Foreskin fibroblast (primary cell): ENCODE data around the gene AFF3.

DNA sequence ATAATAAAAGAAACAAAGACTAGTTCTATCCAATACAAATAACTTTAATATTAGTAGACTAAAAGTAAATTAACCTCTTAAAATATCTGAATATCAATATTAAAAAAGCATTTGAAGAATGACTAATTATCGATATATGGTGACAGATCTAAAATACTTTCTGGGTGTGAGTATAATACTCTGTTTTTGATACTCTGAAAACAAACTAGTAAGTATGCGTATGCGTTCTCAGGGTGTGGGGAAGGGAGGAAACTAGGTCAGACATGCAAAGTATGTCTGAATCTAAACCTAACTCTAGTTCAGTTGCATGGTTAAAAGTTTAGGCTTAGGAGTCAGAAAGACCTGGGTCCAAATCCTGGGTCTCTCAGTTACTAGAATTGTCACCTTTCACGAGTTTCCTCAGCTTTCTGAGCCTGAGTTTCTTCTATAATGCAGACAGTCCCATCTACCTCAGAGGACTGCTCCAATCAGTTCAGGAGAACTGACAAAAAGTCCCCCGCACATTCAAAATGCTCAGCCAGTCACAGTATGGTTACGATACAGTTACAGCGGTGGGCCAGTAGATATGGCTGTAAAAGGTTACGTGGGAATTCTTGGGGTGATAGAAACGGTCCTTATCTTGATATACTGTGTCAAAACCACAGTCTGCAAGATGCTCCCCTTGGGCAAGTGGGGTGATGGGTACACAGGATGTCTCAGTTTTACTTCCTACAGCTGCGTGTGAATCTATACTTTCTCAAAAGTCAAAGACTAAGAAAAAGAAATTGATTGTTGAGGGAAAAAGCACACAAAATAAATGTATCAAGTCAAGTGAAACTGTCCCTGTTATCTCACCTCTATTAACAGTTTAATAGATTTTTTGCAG, 29.2 kb downstream of the UNC50 start:
- RRBS = no CpG with 5 or more reads among the region's 10 CpGs

GRCh38 chr2:98731234-98732387, 679 bp upstream of the MGAT4A start:
- RRBS = 3% methylated on average over 32 of the region's 80 CpGs

DNA sequence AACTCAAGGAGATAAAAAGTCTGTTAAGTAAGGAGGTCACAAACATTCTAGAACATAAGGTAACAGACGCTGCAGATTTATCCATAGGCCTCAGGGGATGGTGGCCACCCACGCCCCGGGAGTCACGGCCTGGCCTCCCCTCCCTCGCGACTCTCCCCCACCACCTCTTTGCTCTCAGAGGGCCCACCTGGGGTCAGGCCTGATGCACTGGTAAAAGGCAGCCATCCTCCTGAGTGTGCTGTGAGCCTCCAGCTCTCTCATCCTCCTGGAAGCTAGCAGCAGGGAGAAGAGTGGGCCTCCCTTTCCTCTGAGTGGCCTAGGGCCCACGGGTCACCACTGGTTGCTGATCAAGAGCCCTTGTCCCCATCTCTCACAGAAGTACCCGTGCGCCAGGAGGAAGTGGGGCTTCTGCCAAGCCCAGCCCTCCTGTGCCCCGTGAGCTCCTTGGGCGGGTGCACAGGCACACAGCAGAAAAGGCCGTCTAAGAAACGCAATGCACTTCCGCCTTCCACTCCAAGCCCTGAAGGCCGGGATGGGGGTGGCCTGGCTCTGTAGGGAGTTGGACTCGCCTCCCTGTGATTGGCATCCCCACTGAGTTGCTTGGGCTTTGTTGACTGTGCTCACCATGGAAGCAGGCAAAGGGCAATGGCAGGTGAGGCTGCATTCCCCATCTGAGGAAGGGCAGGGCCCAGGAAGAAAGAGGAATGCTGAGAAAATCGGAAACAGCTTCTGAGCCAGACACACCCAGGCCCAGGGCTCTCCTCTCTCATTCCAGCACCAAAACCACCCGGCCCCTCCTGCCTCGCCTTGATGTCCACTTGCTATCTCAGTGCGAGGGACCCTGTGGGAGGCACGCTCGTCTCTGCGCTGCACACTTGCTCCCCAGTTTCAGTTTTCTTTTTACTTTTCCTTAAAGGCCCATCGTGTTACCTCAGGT, 66.9 kb downstream of the CRACDL start:
- RRBS = no CpG with 5 or more reads among the region's 24 CpGs

DNA sequence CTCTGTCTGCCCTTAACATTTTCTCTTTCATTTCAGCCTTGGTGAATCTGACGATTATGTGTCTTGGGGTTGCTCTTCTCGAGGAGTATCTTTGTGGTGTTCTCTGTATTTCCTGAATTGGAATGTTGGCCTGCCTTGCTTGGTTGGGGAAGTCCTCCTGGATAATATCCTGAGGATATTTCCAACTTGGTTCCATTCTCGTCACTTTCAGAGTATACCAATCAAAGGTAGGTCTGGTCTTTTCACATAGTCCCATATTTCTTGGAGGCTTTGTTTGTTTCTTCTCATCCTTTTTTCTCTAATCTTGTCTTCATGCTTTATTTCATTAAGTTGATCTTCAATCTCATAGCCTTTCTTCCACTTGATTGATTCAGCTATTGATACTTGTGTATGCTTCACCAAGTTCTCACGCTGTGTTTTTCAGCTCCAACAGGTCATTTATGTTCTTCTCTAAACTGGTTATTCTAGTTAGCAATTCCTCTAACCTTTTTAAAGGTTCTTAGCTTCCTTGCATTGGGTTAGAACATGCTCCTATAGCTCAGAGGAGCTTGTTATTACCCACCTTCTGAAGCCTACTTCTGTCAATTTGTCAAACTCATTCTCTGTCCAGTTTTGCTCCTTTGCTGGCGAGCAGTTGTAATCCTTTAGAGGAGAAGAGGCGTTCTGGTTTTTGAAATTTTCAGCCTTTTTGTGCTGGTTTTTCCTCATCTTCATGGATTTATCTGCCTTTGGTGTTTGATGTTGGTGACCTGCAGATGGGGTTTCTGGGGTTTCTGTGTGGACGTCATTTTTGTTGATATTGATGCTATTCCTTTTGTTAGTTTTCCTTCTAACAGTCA, 7.3 kb upstream of the C2orf15 start:
- RRBS = no CpG with 5 or more reads among the region's 7 CpGs

DNA sequence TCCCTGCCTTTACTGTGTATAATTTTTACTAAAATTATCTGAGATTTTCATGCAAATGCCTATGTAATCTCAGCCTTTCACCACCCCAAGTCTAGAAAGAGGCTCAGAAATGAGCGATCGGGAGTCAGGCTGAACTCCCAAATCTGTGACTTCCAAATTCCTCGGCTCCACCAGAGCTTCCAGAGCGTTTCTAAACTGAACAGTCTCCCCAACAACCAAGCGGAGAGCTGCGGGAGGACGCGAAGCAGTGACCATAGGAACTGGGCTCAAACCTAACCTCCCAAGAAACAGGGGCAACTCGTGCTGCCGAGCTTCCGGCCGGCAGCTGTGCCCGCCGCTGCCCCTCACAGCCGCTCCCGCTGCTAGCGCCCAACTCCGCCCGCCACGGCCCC, 917 bp upstream of the C2orf15 start:
- RRBS = no CpG with 5 or more reads among the region's 20 CpGs

GRCh38 chr2:99155767-99156372, 1.1 kb downstream of the LIPT1 start:
- RRBS = no CpG with 5 or more reads among the region's 10 CpGs

DNA sequence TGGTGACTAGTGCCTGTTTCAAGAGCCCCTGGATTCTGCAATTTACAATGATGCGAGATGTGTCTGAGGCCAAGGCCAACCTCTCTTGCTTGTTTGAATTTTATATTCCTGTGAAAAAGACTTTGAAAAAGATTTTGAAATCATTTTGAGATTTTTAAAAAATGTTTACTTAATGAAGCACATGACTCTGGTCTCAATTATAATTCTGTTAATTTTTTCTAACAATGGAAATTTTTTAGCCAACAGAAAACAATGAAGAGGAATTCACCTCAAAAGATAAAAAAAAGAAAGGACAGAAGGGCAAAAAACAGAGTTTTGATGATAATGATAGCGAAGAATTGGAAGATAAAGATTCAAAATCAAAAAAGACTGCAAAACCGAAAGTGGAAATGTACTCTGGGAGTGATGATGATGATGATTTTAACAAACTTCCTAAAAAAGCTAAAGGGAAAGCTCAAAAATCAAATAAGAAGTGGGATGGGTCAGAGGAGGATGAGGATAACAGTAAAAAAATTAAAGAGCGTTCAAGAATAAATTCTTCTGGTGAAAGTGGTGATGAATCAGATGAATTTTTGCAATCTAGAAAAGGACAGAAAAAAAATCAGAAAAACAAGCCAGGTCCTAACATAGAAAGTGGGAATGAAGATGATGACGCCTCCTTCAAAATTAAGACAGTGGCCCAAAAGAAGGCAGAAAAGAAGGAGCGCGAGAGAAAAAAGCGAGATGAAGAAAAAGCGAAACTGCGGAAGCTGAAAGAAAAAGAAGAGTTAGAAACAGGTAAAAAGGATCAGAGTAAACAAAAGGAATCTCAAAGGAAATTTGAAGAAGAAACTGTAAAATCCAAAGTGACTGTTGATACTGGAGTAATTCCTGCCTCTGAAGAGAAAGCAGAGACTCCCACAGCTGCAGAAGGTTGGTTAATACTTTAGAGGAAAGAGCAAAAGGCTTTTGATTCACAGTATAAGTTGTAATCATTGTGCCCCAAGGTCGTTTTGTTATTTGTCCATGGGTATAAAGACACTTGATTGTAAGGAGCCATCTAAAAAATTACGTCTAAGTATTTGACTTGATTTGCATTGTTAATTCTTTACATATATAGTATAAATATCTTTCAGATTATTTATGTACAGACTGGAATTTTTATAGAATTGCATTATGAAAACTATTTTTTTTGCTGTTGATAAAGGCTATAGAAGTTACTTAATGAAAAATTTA, 24.1 kb downstream of the EIF5B start:
- RRBS = no CpG with 5 or more reads among the region's 12 CpGs

GRCh38 chr2:99371431-99371815, 34.2 kb downstream of the EIF5B start:
- RRBS = no CpG with 5 or more reads among the region's 5 CpGs

- RRBS = no CpG with 5 or more reads among the region's 5 CpGs
Measured at GRCh38 chr2:99403317-99404063, 66.3 kb downstream of the EIF5B start.

DNA sequence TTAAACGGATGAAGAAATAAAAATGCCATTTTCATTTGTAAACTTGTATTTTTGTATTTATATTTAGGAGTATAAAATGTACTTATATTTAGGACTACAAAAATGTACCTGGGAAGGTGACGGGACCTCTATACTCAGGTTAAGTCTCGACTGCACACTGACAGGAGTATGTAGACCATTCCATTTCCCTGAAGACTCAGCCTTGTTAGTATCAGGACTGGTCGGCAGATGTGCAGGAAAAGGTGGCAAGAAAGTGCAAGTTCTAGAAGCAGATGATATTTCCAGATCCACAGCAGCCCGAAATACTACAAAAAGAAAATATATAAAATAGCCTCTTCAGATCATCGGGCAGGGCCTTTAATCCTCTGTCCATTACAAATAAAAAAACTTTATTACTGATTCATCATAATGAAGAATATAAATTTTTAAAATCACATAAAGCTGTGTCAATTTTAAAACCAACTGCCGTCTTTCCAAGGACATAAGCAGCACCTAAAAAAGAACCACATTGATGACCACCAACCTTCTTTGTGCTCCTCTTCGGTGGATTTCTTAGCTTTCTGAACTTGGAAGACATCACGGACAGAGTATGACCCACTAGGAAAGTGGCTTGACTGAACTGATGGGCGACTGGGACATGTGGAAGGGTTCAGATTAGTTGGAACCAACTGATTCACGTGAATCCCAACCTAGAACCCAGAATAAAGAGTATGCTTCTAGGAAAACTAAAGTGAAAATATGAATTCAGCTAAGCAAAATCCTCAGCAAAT, 68.8 kb downstream of the EIF5B start:
- RRBS = no CpG with 5 or more reads among the region's 11 CpGs

DNA sequence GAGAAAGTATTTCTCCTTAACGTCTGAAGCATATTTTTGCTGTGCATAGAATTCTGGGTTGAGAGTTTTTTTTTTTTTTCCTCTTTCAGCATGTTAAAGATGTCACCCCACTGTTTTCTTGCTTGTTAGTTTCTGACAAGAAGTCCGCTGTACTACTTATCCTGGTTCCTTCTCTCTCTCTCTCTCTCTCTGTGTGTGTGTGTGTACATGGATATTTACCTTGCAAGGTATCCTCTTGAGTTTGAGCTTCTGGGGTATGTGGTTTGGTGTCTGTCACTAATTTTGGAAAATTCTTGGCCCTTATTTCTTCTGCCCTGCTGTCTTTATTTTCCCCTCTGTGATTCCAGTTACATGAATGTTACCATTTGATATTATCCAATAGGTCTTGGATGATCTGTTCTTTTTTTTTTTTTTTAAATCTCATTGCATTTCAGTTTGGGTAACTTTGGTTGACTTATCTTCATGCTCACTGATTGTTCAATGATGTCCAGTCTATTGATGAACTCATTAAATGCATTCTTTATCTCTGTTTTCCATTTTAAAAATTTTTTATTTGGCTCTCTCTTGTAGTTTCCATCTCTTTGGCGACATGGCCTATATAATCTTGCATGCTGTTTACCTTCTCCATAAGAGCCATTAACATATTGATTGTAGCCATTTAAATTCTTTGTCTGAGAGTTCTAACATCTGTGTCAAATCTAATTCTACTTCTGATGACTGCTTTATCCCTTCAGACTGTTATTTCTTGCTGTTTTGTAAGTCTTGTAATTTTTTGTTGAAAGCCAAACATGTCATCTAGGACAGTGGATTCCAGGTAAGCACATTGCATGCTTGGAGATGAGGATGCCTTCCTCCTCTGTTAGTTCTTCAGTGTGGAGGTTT, 326.1 kb upstream of the REV1 start:
- RRBS = no CpG with 5 or more reads among the region's 3 CpGs

DNA sequence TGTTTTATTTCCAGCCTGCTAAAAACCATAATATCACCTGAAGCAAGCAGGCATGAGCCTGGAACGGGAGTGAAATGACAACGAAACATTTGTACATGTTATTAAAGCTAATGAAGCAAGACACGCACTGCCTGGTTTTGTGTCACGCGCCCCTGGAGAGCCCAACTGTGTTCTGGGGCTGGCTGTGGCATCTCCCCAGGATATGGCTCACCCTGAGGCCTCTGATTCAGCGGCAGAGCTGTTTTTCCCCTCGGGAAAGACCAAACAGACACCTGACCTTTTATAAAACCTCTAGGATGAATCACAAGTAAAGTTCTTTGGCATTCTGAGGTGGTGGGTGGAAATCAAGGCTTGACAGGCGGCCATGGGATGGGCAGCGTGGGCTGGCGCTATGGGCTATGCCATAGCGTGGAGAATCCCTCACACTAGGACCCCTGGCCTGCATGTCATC, 262.2 kb downstream of the AFF3 start:
- RRBS = no CpG with 5 or more reads among the region's 11 CpGs

- RRBS = no CpG with 5 or more reads among the region's 10 CpGs
Measured at GRCh38 chr2:99904643-99905496, 237.5 kb downstream of the AFF3 start.

- RRBS = no CpG with 5 or more reads among the region's 7 CpGs
Measured at GRCh38 chr2:100039608-100040185, 102.7 kb downstream of the AFF3 start.

DNA sequence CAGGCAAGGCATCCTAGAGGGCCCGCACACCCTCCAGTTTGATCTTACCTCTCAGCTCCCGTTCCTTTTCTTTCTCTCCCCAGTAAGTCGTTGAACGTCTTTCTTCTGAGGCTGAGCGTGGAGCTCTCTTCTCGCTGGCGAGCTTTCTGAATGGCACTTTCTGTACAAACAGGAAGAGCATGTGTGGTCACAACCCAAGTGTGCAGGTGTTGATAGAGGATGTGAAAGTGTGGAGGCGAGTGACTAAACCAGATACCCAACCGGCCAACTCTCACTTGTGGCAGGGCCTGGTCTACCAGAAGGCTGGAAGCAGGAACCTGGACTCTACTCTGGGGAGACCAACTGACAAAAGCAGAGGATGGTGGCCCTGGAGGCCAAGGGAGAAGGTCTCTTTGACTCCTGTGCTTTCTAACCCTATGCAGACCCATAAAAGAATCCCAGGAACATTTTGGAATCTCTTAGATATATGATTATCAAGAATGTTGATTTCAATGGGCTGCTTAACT, at the start of gene AFF3:
AFF3 (minus strand) TSS at position 155 of the 506 bp plus-strand sequence.
- RRBS = no CpG with 5 or more reads among the region's 9 CpGs

- RRBS = no CpG with 5 or more reads among the region's 13 CpGs
Measured at GRCh38 chr2:100270530-100271631, 51.4 kb downstream of the LONRF2 start.

DNA sequence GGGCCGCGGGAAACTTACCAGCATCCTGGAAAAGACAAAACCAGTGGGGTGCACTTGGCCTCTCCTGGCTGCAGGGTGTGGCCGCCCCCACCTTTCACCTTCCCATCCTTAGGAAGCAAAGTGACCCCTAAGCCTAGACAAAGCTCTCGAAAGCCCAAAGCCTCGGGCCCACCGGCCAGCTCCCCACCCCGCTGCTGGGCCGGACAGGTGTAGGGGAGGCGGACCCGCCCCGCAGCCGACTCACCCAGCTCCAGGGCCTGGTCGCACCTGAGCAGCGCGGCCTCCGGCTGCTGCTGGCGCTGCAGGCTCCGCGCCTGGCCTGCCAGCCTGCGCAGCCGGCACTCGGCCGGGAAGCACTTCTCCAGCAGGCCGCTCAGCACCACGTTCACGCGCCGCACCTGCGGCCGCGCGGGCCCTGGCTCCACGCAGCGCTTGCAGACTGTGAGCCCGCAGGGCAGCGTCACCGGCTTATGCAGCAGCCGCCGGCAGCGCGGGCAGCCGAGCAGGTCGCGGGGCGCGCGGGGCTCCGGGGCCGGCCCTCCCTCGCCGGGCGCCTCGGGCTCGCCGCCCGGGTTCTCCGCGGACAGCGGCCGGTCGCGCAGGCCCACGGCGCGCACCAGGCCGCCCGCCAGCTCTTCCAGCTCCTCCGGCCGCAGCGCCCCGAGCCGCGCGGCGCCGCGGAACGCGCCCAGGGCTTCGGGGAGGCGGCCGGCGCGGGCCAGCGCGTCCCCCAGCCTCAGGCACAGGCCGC, 955 bp downstream of the LONRF2 start:
- RRBS = 2% methylated on average over 48 of the region's 87 CpGs

DNA sequence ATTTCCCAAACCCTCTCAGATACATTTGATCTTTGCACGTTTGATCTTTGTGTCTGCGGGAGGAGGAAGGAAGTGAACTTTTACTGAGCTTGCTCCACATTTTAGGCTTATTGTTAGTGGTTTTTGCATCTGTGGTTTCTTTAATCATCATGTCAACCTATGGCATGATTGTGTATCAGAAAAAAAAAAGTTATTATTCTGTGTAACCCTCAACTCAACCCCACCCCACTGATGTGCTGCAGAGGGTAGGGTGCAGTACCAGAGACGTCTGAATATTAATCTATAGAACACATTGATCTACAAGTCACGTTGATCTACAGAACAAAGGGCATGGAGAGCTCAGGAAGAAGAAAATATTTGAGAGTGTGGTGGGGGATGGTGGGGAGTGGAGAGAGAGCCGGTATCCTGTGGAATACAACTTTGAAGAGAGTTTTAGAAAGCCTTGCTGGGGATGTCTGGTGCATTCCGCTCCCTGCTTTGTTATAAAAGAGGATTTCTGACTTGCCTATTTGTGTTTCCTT, 81.4 kb downstream of the PDCL3 start:
- RRBS = no CpG with 5 or more reads among the region's 6 CpGs

GRCh38 chr2:100902608-100903661, 83.0 kb downstream of the NPAS2 start:
- RRBS = no CpG with 5 or more reads among the region's 12 CpGs

DNA sequence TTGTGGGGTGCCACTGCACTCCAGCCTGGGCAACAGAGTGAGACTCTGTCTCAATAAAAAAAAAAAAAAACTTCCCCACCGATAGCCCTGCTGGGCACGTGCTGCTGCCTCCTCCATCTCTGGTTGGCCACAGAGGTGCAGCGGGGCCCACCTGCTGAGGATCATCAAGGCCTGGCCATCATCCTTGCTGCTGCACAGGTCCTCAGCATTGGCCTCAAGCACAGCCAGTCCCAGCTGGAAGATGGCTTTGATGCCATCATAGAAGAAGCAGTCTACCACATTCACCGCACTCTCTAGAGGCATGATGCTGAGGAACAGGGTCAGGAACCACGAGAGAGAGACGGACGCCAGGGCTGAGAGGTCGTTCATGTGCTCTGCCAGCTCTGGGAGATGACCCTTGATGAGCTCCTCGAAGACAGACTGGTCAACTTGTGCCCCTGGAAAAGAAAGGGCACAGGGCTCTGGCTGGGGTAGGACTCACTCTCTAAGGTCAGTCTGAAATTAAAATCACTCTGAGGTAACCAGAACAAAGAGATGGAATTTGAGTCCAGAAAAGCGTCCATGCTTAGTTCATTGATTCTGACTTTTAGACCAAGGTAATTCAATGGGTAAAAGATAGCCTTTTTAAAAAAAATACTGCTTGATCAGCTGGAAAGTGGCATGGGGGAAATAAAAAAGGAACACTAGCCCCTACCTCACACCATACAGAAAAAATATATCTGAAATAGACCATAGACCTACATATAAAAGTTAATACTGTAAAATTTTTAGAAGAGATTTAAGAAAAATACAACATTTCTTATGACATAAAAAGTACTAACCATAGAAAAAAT, 27.5 kb downstream of the RPL31 start:
- RRBS = no CpG with 5 or more reads among the region's 10 CpGs